ENCODE results near the gene MDH1.

GRCh38 chr2:61718705-61719404 lies 135.0 kb downstream of the FAM161A start:
- PRO-cap, result no peak
- RAMPAGE, long total RNA, 4 experiments, result no peak in any of the 4 experiments

GRCh38 chr2:62187156-62187587 lies 8.7 kb upstream of the B3GNT2 start:
- PRO-cap, result no peak
- RAMPAGE, long total RNA, 4 experiments, result no peak in any of the 4 experiments

DNA sequence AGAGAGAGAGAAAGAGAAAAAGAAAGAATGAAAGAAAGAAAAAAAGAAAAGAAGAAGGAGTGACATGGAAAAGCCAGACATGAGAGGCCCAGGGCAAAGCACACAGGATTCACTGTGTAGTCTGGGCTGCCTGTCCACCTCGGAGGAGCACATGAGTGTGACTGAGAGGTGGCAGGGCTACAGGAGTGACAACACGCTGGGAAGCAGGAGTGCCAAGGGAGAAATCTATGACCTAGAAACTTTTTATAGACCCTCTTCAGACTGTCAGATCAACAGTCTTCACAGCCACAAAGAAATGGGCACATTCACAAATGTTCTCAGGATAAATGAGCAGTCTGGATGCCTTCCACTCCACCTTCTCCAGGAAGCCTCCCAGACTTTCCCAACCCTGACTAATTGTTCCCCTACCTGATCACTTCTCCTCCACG lies 6.1 kb upstream of the B3GNT2 start:
- PRO-cap, result no peak
- RAMPAGE, long total RNA, 4 experiments, result no peak in any of the 4 experiments

- PRO-cap, result no peak
- RAMPAGE, long total RNA, 4 experiments, result no peak in any of the 4 experiments
Measured at GRCh38 chr2:62195583-62195858, 394 bp upstream of the B3GNT2 start.

GRCh38 chr2:62195859-62196055 lies 158 bp upstream of the B3GNT2 start:
- PRO-cap, result bidirectional peak, plus-strand start at chr2:62196125, minus-strand start at chr2:62195993
- RAMPAGE, long total RNA, 4 experiments, result no peak in any of the 4 experiments

GRCh38 chr2:62200132-62200637 lies 4.3 kb downstream of the B3GNT2 start:
- PRO-cap, result no peak
- RAMPAGE, long total RNA, 4 experiments, result no peak in any of the 4 experiments

- PRO-cap, result no peak
- RAMPAGE, long total RNA, 4 experiments, result no peak in any of the 4 experiments
Measured at GRCh38 chr2:62406358-62406800, 99.6 kb downstream of the TMEM17 start.

DNA sequence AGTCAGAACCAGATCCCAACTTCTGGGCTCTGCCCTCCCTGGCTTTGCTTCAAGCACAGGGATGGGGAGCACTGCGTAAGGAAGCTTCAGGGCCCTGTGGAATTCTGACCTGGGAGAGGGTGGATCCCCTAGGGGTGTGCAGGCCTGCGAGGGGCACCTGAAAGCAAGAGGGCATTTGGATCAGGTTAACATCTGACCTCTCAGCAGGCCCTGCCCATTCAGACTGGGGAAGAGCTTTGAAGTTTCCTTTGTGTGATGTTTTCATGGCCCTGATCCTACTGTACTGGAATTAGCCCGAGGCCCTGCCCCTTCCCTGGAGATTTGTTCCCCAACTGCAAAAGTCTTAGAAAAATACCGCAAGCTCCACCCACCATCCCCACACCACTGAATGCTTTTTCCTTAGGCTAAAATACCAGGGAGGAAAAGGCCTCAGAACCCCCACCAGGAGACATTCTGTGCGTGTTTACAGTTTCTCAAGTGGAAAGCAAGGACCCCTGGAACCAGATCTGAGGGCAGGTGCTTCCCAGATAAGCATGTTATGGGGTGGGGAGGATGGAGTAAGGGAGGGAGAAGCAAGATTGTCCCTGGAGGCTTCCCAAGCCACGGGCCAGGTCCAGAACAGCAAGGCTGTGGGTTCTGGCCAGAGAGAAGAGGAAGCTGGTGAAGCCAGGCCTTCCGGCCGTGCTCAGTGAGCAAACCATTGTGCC lies 94.5 kb downstream of the TMEM17 start:
- PRO-cap, result no peak
- RAMPAGE, long total RNA, 4 experiments, result no peak in any of the 4 experiments

DNA sequence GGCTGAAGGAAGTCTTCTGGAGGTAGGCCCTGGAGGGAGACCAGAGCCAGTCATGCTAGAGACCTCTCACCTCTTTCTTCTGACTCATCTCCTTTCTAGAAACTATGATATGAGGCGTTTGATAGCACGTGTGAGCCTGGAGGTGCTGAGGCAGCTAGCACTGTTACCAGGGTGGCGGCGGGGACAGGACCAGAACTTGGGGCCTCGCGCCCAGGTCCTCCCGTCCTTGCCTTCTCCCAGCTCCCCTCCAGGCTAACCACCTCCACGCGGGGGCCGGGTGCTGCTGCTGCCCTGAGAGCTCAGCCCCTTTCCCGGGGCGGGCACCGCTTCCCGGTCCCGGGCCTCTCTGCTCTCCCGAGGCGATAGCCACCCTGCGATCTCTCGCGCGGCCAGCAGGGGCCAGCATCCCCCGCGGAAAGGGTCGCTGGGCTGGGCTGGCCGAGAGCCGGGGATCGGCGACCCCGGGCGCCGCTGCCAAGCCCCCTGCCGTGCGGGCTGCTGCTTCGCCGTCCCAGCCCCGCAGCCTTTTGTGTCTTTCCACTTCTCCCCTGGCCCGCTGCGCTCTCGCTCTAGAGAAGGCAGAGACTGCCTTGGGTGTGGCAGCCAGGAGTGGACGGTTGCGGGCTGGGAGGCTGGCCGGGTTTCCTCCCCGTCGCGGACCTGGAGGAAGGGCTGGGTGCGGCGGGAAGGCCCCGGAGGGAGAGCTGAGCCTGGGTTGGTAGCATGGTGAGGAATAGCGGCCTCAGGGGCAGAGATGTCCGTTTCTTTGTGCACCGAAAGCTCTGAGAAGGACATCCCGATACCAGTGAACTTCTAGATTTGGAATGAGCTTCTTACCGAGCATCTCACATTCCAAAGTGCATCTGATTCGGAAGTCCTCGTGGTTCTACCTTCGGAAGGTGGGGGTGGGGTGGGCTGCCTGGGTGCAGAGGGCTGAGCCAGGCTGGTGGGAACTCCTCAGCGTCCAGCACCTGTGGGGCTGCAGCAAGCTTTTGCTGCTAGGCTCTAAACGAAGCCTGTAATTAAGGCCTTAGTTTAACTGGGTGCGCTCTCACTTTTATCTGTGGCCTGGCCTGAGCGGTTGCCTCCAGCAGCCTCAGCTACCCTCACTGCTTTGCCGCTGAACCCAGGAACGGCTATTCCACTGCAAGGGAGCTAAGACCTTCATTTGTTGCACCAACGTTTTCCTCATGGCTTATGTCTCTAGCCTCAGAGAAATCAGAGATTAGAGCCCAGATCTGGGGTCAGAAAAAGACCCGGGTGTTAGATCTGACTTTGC lies 48.8 kb downstream of the TMEM17 start:
- PRO-cap, result no peak
- RAMPAGE, long total RNA, 4 experiments, result no peak in any of the 4 experiments

DNA sequence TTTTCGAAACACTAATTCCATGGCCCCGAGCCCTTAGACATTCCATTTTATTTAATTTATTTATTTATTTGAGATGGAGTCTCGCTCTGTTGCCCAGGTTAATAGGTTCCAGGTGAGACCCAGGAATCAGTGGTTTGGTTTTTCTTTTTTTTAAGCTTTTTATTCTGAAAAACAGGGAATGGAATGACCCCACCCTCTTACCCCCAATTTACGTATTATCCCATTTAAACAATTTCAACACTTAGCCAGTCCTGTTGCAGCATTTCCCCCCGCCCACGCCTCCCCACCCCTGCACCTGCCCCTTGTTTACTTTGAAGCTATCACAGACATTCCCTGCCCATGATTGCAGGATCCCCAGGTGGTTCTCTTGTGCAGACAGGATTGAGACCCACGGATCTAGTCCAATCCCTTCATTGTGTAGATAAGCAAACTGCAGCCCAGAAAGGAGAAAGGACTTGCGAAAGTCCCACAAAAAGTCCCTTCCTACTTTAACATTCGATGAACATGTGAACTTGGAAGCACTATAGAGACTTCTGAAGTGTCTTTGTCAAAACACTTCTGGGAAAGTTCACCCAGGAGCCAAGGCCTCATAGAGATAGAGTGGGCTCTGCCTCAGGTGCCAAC lies 39.0 kb downstream of the TMEM17 start:
- PRO-cap, result no peak
- RAMPAGE, long total RNA, 4 experiments, result no peak in any of the 4 experiments

DNA sequence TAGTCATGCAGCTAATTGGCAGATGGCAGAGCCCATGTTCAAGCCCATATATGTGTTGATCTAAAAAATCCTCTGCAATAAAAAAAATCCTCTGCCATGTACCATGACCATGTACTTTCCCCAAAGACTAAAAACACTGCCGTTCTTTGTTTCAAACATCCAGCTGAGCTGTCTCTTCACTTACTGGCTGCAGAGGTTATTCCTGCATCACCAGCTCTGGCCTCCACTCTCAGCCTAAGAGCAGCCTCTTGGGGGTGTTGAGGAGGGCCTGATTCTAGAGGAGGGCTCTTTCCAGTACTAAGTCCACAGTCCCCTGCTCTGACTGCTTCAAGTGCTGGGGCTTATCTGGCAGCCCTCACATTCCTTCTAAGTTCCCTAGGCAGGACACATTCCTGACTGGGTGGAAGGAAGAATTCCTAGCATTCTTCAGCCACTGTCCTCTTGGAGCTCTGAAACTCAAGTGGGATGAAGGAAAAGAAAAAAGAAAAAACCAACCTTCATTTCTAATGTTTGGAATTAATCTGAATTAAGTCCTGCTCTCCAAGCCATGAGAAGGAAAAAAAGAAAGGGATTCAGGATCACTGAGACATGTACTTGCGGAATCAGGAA lies 32.9 kb upstream of the EHBP1 start:
- PRO-cap, result no peak
- RAMPAGE, long total RNA, 4 experiments, result no peak in any of the 4 experiments

GRCh38 chr2:63588882-63589641 lies at the start of gene MDH1:
TSS of gene MDH1 (plus strand) at chr2:63588963.
- PRO-cap, result bidirectional peak, plus-strand start at chr2:63588963, minus-strand start at chr2:63588733
- RAMPAGE, long total RNA, 4 experiments, result start-site peak on the plus strand in 4 of 4 experiments, at chr2:63588960-63589013 at its widest, 1,607 to 2,454 reads per replicate

GRCh38 chr2:63842031-63842853 lies 546 bp downstream of the UGP2 start:
- PRO-cap, result bidirectional peak, plus-strand start at chr2:63842692, minus-strand start at chr2:63842656
- RAMPAGE, long total RNA, 4 experiments, result no peak in any of the 4 experiments

- PRO-cap, result no peak
- RAMPAGE, long total RNA, 4 experiments, result no peak in any of the 4 experiments
Measured at GRCh38 chr2:63873912-63874848, 32.5 kb downstream of the UGP2 start.

DNA sequence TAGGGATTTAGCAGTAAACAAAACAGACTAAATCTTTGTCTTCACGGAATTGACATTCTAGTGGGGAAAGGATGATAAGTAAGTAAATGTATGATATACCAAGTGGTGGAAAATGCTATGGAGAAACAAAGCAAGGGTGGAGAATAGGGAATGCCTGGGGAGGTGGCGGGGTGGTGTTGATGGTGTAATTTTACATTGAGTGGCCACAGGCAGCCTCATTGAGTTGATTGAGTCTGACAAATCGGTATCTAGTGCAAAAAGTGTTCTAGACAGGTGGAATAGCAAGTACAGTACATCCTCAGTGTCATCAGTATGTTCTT lies 46.3 kb downstream of the UGP2 start:
- PRO-cap, result no peak
- RAMPAGE, long total RNA, 4 experiments, result no peak in any of the 4 experiments

DNA sequence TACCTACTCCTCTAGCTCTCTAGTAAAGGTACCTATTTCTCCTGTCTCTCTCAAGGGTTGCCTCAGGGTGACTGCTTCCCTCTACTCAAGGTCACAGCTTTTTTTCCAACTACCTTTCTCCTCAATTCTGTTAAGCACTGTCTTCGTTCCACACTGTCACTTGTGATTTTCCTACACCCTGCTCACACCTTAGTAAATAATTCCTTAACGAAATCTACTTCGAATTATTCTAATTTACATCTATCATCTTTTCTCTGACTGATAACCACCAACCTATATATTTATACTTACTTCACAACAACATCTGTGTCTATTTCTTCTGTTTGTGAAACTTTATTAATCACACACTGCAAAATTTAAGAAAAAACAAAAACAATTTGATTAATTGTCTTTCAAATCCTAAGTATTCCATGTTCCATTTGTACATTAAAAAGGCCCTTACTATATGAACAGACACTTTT lies 74.9 kb downstream of the VPS54 start:
- PRO-cap, result no peak
- RAMPAGE, long total RNA, 4 experiments, result no peak in any of the 4 experiments

- PRO-cap, result no peak
- RAMPAGE, long total RNA, 4 experiments, result no peak in any of the 4 experiments
Measured at GRCh38 chr2:63973853-63974757, 45.1 kb downstream of the VPS54 start.

DNA sequence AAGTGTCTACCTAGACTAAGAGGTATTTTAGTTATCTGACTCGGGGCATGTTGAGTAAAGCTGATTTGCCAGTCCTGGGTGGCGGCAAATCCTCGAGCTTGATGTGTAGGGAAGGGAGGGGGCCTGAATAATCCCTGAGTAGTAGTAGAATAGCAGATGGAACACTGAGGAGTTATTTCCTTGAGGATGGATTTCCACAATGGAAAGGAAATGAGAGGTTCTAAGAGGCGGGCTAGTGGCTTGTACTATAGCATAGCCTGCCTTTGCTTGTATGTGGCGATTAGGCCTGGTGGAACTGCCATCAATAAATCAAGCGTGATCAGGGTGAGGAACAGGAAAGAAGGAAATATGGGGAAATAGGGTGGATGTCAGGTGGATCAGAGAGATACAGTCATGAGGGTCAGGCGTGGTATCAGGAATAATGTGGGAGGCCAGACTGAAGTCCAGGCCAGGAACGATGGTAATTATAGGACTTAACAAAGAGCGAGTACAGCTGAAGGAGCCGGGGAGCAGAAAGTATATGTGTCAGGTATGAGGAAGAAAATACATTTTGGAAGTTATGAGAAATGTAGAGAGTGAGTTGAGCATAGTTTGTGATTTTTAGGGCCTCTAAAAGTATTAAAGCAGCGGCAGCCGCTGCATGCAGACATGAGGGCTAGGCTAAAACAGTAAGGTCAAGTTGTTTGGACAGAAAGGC lies 57.5 kb upstream of the VPS54 start:
- PRO-cap, result no peak
- RAMPAGE, long total RNA, 4 experiments, result no peak in any of the 4 experiments

GRCh38 chr2:64093434-64093873 lies 50.8 kb downstream of the PELI1 start:
- PRO-cap, result no peak
- RAMPAGE, long total RNA, 4 experiments, result no peak in any of the 4 experiments

- PRO-cap, result no peak
- RAMPAGE, long total RNA, 4 experiments, result no peak in any of the 4 experiments
Measured at GRCh38 chr2:64108737-64109400, 35.4 kb downstream of the PELI1 start.